Airway epithelial cell (primary cell): ENCODE measurements around the genes PCYT1B, POLA1, MAGEB18, MAGEB6, IL1RAPL1 and FTHL17.

DNA sequence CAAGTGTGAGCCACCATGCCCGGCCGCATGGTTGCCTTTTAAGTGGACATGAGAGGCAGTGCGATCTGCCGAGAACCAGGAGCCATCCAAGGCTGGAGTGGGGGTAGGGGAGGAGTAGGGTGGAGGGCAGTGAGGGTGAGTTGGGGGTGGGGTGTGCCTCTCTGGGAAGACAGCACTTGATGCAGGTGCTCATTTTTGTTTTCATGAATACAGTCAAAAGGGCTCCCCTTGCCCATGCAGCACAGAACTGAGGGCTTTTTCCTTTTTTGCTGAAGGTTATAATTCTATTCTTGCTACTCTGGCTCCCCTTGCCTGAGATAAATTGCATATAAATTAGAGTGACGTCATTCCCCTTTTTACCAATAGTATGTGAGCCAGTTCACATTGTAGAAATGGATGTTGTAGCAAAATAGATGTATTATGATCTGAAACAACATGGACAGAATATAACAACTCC, 28.3 kb downstream of the CXorf58 start:
- RAMPAGE, long total RNA: no peak

DNA sequence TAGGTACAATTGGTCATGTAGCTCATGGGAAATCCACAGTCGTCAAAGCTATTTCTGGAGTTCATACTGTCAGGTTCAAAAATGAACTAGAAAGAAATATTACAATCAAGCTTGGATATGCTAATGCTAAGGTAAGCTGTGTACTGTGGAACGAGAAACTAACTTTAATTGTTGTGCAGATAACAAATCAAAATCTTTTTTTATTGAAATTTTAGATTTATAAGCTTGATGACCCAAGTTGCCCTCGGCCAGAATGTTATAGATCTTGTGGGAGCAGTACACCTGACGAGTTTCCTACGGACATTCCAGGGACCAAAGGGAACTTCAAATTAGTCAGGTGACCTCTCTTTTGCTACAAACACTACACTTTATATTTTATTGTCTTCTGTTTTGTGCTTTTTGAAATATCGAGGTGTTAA, 2.7 kb downstream of the EIF2S3 start:
- RAMPAGE, long total RNA: no peak

DNA sequence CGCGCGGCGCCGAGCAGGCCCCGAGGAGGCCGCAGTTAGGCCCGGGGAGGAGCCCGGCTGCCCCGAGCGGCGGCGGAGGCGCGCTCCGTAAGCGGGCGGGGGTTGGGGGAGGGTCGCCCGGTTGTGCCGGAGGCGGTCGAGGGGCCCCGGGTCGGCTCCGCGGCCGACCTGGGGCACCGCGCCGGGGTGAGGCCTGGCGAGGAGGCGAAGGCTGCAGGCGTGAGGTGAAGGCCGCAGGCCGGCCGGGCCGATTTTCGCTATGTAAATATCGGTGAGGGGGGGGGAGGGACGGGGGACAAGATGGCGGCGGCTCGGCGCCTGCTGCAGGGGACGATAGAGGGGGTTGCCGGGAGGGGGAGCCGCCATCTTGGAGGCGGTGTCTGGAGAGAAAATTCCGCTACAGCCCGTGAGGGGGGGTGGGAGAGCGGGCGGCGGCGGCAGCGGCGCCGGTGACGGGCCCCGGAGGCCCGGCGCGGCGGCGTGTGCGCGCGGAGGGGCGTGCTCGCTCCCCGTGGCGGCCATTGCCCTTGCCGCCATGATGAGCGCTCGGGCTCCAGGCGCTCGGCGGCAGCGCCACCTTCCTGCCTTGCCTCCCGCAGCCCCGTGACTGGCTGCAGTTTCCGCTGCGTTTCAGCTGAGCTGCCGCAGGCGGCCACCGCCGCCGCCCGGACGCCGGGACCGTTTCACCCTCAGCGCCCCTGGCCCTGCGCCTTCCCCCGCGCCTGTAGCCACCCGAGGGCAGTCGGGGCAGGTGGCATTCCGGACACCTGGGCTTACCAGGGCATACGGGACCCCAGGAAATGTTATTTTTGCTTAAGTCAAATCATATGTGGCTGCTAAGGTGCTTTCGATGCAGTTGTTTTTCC, 611 bp downstream of the ZFX start:
- RAMPAGE, long total RNA: no peak

DNA sequence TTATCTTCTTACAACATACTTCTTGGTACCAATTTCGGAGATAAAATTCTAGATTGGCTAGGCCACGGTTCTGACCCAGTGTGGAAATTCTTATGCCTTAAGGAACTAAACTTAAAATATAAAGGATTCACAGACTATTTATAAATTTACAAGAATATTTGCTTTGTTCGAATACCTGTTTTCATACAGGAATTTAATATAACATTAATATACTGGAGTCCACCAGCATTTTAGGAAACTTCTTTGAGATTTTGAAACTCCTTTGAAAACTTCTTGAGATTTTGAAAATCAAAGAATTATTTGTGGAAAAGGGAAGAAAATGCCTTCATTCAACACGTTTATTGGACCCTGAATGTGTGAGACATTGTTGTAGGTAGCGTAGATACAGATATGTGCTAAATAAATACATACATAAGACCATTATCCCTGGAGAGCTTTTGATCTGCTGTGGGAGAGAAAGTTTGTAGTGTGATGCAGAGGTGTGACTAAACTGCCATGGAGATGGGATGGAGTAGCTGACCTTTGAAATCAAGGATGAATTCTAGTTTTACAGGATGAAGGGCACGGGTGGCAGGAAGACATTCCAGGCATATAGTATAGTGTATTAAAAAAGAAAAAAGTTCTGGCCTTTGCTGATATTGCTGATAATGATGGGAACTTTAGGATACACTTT, 31.5 kb downstream of the ZFX start:
- RAMPAGE, long total RNA: no peak

- RAMPAGE, long total RNA: no peak
Observed at GRCh38 chrX:24188143-24188864, 38.8 kb downstream of the ZFX start.

DNA sequence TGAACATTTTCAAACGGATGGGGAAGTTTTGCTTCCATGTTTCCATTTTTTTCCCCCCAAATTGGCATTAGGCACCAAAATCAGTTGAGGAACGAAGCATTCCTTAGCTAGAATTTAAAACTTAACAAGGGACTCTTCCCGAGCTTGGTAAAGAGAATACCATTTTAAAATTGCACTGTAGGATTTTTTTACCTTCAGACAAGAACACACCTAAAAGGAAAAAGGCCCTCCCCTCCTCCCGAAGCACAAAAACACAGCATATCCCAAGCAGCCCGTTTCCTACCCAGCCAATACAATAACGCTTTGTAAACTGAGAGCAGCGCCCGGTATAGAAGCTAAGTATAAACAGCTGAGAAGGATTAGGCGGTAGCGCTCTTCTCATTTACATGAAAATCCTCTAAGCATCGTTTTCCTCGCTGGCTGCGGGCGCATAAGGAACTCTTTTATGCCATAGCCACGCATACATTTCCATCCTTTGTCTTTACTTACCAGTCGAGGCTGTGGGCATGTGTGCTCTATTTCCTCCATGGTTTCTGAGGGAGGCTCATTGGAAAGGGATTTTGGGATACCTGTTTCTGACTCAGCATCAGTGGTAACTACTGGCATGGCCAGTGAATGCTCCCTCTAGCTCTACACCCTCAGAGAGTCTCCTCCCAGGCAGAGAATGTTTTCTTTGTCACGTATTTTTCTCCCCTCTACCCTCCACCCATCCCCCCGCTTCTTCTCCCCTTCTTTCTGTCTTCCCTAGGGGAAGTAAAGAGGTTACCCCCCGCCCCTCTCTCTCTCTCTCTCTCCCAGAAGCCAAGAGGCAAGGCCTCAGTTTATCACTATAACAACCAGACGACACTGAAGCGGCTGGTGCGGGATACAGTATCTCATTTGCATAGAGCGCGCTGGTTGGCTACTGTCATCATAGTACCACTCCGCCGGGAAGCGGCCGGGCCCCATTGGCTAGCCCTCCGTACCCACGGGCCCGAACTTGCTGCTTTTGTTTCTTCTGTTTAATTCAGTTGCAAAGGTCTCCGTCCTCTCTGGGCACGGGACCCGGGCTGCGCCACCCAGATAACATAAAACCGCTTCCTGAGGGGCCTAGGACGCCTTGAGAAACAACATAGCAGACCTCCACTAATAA, at the start of gene PCYT1B:
Gene PCYT1B, minus strand, starts transcription at position 848 of the 1,132 bp plus-strand sequence.
- RAMPAGE, long total RNA: no peak

DNA sequence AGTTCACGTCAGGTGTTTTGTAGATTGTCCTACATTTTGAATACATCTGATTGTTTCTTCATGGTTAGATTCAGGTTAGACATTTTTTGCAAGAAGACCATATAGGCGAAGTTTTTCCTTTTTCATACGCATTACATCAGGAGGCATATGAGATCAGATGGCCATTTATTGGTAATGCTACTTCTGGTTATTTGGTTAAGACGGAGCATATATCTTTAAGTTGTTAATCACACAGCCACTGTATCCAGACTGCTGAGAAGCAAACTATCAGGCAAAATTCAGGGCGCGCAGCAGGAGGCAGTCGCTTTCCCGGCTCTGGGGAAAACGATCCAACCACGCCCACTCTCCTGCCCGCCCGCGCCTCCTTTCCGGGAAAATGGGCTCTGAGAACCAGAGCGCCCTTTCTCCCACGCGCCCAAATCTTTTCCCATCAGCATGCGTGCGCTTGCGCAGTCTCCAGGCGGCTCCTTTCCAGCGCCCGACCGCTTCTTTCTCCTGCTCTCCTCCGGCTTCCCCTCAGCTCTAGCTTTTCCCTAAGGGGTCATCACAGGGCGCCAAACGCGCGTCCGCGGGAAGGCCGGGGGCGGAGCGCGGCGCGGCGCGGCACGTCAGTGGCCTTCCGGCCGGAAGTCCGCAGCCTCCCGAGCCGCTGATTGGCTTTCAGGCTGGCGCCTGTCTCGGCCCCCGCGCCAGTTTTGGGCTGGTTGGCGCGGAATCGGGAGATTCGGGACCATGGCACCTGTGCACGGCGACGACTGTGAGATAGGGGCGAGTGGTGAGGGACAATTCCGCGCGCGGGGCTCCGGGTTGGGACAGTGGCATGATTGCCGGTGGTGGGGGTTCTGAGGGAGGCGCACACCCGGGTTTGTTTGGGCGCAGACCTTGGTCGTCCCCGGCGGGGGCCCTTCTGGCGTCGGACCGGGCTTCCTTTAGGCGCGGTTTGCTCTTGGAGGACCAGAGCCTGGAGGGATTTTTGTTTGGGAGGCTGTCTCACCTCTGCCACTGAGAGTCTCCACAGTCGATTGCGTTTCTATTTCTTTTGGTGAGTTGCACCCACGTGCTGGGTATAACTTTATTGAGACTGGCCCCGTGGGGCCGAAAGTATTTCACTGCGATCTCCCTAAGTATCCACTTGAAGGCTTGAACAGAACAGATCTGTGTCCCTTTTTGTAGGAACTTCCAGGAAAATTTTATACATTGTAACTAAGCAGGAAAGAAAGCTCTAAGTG, at the start of gene POLA1:
Gene POLA1, plus strand, starts transcription at position 689 of the 1,229 bp plus-strand sequence.
- RAMPAGE, long total RNA: no peak

DNA sequence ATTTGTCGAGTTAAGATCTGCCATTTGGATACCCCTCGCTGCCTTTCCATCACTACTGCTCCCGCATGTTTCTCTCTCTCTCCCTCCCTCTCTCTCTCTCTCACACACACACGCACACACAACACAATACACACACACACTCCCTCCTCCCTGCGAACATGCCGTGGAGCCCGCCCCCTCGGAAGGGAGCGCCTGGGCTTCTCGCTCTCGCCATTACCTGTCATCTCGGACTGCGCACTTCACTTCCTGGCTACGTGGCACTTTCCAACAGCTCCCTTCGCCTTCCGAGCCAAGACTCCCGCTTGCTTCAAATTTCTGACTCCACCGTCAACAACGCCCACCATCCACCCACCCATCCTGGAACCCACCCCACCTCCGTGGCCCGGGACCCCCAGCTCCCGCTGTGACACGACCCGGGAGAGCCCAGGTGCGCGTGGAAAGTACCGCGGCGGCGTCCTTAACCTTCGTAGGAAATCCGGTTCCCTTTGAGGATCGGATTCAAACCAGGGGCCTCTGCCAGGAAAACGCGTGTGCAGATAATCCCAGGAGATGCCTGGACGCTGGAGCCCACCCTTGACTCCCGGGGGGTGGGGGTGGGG, 12.6 kb downstream of the ARX start:
- RAMPAGE, long total RNA: no peak

GRCh38 chrX:25006912-25007604, 8.7 kb downstream of the ARX start:
- RAMPAGE, long total RNA: no peak

GRCh38 chrX:26138249-26138558, at the start of gene MAGEB18:
Gene MAGEB18 (plus strand): TSS chrX:26138343.
- RAMPAGE, long total RNA: no peak

DNA sequence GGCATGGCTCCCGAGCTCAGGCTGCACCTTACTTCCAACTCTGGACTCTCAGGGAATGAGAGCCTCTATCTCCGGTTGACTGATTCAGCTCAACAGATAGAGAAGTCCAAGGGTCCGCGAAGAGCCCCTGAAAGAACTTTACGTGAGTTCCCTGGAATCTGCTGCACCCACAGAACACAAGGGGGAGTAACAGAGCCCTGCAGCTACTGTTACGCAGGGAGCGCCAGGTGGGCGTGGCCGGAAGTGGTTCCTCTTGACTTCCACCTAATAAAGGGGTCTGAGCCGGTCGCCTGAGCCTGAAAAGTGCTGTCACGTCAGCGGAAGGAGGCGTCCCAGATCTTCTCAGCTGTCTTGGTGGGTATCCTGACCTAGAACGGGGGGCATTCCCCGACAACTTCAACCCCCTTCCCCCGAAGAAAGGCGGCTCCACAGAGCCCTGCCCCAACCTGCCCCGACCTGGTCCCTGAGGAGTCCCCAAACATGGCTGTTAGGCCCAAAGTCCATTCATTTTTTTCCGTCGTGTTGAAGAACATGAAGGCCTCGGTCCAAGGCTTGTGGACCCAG, at the start of gene MAGEB6:
Gene MAGEB6, plus strand, starts transcription at position 267 of the 564 bp plus-strand sequence.
- RAMPAGE, long total RNA: no peak

DNA sequence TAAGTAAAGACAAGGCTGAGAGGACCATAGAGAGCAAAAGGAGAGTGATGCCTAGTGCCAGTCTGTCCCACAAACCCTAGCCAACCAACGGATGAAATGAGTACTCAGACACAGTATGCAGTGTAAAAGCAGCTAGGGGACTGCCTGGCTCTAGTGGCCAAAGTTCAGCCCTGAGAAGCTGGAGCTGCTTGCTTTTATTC, 6.5 kb upstream of the DCAF8L1 start:
- RAMPAGE, long total RNA: no peak

GRCh38 chrX:28587379-28587773, at the start of gene IL1RAPL1:
Gene IL1RAPL1 (plus strand): TSS chrX:28587446.
- RAMPAGE, long total RNA: no peak

DNA sequence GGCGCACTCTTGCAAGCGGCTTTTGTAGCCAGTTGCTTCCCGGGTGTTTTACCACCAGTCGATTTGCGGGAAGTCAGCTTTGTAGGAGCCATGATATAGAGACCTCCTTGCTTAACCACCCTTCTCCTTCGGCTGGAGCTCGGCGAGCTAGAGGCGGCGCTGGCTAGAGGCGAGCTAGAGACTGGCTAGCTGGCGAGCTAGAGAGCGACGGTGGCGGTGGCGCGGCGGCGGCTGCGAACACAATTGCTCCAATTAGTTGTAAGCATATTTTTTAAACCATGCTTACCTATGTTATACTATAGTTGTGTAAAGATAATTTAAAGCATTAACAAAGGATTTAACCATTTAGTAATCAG, 72.1 kb downstream of the IL1RAPL1 start:
- RAMPAGE, long total RNA: no peak

DNA sequence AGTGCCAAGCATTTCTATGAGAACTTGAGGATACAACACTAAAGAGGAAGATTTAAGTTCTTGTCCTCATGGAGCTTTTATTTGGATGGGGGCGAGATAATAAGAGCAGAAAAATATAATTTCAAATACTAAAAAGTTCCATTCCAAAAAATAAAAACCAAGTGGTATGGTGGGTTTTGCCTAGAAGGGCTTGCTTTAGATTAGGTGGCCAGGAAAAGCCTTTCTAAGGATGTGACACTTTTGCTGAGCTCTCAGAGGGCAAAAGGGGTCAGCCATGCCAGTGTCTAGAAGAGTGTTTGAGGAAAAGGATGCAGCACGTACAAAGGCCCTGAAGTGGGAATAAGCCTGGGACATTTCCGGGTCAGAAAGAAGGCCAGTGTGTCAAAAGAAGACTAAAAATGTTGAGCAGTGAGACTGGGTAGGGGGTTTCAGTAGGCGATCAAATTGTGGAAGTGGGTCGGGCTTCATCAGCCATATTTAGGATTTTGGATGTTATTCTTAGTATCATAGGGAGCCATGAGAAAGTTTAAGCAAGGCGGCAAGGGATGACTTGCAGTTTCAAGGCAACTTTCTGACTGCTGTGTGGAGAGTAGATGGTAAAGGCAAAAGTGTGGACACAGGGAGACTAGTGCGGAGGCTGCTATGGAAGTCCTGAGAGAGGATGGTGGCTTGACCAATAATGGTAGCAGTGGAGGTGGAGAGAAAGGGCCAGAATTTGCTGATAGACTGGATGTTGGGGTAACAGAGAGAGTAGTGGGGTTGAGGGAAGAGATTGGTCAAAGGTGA, 15.2 kb downstream of the GK start:
- RAMPAGE, long total RNA: no peak

DNA sequence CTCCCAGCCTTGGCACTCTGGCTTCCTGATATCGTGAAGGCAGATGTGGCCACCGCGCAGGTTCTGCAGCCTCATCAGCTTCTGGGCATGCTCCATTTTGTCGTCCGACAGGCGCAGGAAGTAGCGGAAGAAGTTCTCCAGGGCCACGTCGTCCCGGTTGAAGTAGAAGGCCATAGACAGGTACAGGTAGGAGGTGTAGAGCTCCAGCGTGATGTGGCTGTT, 261 bp downstream of the FTHL17 start:
- RAMPAGE, long total RNA: no peak

- RAMPAGE, long total RNA: no peak
Observed at GRCh38 chrX:31071931-31072326, at the start of gene FTHL17. Gene FTHL17 (minus strand): TSS chrX:31072041.

DNA sequence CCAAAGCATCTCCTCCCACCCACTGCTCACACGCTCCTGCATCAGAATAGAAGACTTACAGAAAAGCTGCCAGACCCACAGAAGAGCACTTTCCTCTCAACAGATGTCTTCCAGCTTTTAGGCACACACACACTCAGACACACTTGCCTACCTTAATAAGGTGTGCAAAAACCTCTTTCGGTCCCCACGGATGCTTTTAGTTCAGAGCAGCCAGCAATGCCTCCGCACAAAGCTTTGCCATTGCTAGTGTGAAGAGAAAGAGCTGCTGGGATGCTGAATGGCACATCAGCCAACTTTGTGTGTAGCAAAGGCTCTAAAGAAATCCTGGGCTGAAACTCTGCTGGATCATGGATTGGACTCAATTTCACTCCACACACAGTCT, 1056.1 kb downstream of the DMD start:
- RAMPAGE, long total RNA: no peak

DNA sequence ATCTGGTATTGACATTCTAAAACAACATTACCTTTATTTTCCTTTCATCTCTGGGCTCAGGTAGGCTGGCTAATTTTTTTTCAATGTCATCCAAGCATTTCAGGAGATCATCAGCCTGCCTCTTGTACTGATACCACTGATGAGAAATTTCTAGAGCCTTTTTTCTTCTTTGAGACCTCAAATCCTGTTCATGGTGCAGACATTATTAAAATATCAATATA, 868.3 kb downstream of the DMD start:
- RAMPAGE, long total RNA: no peak

DNA sequence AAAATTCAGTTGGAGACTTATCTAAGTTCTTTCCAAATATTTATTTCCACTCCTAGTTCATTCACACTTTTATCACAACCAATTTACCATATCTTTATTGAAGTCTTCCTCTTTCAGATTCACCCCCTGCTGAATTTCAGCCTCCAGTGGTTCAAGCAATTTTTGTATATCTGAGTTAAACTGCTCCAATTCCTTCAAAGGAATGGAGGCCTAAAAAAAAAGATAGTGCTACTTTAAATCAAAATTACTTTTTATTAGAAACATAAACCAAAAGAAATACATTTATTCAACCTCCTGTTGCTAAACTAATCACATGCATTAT, 863.1 kb downstream of the DMD start:
- RAMPAGE, long total RNA: no peak